ENCODE results near the gene OBI1.

DNA sequence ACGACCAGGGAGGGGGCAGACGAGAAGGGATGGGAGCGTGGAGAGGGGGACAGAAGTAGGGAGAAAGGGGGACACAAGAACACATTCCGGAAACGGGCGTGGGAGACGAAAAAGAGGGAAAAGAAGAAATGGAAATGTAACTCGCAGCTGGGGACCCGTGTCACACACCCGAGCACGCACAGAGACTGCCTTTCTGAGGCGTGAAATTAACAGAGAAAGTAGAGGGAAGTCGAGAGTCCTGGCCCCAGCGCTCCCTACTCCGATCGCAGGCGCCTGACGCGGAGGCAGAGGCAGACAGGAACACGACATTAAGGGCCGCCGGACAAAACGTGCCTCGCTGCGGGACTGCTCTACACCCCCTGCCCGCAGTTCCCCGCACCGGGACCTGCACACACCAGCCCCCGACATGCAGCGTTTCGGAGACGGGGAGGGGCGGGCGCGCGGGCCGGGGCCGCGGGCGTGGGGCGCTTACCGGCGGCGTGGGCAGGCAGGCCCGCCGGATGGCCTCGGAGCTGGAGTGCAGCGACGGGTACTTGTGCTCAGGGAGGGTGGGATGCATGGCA, 539 bp downstream of the POU4F1 start:
- RRBS = 3% methylated on average over 16 of the region's 49 CpGs

GRCh38 chr13:78658970-78659728, at the start of gene OBI1:
TSS of gene OBI1 (minus strand) at chr13:78659155.
- RRBS = no CpG with 5 or more reads among the region's 45 CpGs

DNA sequence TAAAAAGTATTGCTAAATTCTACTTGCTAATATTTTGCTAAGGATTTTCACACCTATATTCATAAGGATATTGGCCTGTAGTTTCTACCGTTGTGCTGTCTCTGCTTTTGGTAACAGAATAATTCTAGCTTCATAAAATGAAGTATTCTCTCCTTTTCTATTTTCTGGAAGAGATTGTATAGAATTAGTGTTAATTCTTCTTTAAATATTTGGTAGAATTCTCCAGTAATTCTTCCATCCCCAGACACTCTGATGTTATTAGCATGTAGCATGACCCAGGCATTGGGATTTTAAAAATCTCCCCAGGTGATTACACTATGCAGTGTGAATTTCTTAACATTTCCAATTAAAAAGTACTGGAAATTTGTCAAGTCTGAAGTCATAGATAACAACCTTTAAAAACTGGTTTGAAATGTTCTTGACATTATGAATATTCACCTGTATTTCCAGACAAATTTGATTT, 97.2 kb downstream of the RBM26 start:
- RRBS = no CpG with 5 or more reads among the region's 1 CpG

DNA sequence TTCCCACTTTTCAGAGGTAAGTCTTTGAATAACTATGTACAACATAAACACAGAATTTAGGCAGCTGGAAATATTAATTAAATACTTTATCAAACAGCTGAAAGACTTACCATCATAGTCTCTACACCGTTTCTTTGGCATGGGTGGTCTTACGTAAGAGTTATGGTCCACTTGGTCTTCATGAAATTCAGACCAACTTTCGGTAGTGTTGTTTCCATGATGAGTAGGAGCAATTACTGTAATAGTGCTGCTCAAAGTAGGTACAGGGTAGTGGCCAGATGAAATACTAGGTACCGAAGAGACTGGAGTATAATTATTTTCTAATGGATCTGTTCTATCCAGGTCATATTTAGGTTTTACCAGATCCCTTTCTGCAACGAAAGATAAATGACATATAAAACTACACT, 37.4 kb downstream of the RBM26 start:
- RRBS = no CpG with 5 or more reads among the region's 5 CpGs

- RRBS = no CpG with 5 or more reads among the region's 2 CpGs
Measured at GRCh38 chr13:79378668-79378948, 27.4 kb downstream of the RBM26 start.

DNA sequence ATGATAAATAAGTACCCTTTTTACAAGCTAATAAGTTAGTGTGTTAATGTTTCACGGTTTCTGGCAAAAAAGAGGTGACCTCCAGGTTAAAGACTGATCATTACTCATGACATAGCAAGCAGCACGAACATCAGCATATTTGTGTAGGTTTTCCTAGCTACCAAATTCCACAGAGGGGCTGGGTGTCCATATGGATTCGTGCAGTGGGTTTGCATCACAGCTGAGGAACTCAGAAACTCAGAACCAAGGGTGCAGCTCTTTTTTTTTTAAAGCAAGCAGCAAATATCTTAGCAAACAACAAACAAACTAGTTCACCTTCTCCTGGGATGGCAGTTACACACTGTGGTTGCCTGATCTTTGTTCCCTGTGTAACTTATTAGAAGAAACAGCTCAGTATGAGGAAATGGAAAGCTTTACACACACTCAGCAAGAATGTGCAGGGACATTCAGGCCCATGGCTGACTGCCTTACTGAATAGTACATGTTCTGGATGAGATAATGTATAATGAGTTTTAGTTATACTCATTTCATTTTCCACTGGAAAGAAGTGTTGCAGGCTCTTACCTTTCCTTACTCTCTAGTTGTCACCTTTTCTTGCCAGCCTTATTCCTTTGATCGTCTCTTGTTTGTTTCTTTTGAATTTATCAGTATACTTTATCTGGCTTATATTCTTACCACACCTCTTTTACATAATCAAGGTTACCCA, 4.2 kb downstream of the NDFIP2 start:
- RRBS = no CpG with 5 or more reads among the region's 4 CpGs

GRCh38 chr13:79988989-79989590, 351.8 kb downstream of the SPRY2 start:
- RRBS = no CpG with 5 or more reads among the region's 4 CpGs

DNA sequence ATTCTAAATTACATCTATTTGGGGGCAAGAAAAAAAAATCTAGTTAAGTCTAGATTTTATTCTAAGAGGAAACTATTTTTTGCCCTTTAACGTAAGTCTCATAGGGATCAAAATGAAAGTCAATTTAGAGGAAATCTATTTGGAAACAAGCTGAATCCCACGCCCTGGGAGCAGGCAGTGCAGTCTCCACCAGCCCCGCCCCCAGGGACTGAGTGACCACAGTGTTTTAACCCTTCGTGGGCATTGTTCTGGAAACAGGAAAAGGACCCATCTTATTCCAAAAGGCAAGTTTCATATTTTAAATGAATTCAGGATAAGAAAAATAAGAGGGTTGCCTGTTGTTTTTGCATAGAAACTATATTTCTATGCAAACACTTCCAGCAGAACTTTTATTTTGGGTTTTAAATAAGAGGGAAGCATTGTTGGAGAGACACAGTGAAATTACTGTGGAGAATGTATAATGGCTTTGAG, 209.7 kb downstream of the SPRY2 start:
- RRBS = no CpG with 5 or more reads among the region's 4 CpGs

DNA sequence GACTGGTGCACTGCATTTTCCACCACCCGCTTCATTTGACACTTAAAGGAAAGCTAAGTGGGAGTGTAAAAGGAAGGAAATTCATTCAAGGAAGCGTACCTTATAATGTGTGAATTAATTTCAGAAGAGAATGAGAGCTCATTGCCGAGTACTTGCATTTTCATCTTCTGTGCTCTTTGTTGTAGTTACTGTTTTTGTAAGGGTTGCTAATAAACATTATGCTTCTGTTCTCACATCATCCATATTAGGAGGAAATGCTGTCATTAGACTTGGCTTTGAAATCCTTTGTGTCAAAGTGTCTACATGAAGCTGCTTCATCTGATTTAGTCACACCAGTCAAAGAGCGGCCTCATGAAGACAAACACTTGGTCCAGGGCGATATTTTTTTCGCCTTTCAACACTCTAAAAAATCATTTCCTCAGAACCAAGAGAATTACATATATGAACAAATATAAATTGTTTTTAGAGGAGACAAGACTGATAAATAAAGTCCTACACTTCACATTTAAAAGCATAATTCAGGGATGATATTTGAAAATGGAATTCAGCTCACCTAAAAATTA, 105.0 kb downstream of the SPRY2 start:
- RRBS = no CpG with 5 or more reads among the region's 6 CpGs

DNA sequence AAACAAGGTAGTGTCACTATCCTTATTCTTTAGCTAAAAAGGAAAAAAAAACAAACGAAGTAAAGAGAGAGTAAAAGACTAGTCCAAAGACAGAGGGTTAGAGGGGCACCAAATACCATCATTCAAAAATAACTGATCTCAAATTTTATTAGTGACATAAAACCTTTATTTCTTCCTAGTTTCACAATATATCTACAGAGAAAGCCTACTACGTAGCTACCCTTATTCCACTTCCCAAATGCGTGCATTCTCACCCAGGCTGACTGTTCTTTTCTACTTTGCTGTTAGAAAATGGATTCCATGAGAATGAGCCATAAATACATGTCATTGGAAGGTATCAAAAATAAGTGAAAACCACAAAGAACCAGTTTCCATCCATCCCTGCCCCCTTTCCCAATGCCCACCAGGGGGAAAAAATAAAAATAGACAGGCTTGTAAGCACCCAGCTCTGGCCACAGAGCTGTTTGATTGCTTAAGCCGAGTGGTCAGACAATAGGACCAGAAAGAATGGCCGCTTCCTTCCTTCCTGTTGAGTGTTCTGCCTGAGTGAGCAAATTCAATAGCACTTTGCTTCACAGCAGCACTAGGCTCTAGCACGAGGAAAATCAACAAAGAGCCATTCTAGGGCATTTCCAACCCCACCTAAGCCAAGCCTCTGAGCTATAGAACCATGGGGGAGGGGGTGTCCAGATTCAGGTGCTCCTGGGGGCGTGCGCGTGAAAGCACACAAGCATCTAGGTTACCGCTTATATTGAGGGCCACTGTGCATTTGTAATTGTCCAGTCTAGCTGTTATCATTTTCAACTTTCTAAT, 64.6 kb downstream of the SPRY2 start:
- RRBS = no CpG with 5 or more reads among the region's 10 CpGs

DNA sequence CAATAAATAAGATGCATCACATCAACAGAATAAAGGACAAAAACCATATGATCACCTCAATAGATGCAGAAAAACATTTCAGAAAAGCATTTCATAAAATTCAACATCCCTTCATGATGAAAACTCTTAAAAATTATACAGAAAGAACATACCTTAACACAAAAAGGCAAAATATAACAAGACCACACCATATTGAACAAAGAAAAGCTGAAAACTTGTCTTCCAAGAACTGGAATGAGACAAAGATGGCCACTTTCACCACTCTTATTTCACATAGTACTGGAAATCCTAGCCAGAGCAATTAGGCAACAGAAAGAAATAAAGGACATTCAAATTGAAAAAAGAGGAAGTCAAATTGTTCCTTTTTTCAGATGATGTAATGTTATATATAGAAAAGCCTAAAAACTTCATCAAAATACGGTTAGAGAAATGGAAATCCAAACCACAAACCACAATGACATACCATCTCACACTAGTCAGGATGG, 113.1 kb upstream of the SPRY2 start:
- RRBS = no CpG with 5 or more reads among the region's 1 CpG

- RRBS = no CpG with 5 or more reads among the region's 4 CpGs
Measured at GRCh38 chr13:80969362-80969753, 628.4 kb upstream of the SPRY2 start.

DNA sequence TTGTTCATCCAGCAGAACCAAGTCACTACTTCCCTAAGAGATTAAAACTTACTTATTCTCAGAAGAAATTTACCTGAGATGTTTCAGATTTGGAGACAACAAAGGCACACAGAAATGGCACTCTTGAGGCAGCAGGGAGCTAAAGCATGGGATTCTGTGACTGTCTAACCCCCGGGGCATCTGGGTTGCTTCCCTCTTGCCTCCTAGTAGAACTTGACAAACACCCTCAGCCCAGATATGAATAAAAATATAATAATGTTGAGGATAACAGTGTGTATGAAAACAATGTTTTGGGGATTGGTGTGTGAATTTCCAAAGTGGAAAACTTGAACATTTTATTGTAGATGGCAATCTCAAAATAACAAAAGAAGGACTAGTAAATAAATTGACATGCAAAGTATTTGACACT, 1393.6 kb upstream of the SPRY2 start:
- RRBS = no CpG with 5 or more reads among the region's 1 CpG

- RRBS = no CpG with 5 or more reads among the region's 3 CpGs
Measured at GRCh38 chr13:82417697-82418029, 1464.6 kb downstream of the SLITRK1 start.

DNA sequence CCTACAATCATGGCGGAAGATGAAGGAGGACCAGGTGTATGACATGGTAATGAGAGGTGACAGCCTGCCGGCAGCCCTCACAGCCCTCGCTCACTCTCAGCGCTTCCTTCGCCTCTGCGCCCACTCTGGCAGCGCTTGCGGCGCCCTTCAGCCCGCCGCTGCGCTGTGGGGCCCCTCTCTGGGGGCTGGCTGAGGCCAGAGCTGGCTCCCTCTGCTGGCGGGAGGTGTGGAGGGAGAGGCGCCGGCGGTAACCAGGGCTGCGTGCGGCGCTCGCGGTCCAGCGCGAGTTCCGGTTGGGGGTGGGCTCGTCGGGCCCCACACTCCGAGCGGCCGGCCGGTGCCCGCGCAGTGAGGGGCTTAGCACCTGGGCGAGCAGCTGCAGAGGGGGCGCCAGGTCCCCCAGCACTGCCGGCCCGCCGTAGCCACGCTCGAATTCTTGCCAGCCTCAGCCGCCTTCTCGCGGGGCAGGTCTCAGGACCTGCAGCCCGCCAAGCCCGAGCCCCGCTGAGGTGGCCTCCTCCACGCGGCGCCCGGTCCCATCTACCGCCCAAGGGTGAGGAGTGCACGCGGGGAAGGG, 879.1 kb upstream of the SLITRK5 start:
- RRBS = no CpG with 5 or more reads among the region's 52 CpGs

DNA sequence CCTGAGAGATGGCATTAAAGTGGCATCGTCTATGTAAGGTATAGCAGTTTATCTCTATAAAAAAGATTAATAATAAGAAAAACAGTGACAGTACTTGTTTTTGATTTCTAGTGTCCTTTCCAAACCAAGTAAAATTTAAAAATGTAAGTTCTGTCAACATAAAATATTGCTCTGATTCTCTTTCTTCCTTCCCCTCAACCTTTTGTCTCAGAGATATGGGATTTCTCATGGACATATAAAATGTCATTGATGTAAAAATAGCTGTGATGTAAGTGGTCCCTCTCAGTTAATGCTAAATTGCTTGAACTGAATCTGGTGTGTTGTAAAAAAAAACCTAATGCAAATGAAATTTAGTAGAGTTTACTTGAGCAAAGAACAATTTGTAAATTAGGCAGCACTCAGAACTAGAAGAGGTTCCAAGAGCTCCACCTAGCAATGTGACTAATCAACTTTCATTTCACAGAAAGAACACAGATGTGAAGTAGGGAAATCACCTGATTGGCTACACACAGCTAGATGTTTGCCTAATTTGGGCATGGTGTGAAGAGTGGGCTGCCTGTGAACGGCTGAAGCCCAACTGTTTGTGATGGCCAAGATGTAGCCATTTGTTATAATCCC, 724.6 kb upstream of the SLITRK5 start:
- RRBS = no CpG with 5 or more reads among the region's 2 CpGs

DNA sequence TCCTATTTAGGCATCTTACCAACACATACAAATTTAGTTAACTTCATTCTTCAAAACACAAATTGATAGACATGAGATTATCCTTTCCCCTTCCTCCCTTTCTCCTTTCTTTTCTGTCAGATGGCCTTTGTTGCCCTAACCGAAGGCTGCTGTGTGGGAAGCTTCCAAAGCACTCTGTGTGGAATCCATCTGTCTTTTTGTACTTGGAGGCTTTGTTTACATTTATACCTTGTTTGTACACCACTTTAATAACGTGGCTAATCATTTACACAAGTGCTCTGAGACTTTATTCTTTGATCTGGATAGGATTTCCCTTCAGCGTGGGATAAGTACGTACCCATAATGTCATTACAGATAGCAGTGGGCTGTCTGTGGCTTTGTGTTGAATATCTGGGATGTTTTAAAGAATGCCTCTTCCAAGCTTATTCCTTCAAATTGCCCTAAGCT, 684.8 kb upstream of the SLITRK5 start:
- RRBS = no CpG with 5 or more reads among the region's 4 CpGs

DNA sequence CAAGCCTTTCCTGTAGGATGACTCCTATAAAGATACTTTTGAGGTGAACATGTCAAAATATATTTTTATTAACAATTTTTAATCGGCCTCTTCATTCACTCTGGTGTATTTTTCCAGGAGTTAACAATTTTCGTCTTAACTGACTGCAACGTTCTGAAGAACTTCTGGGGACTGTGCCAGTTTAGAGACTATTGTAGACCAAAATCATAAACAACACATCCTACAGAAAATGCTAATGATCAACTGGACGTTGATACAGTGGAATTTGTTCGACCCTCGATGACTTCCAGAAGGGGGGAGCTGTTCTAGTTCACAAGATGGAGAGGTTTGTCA, 264.0 kb upstream of the GPC5 start:
- RRBS = no CpG with 5 or more reads among the region's 6 CpGs

DNA sequence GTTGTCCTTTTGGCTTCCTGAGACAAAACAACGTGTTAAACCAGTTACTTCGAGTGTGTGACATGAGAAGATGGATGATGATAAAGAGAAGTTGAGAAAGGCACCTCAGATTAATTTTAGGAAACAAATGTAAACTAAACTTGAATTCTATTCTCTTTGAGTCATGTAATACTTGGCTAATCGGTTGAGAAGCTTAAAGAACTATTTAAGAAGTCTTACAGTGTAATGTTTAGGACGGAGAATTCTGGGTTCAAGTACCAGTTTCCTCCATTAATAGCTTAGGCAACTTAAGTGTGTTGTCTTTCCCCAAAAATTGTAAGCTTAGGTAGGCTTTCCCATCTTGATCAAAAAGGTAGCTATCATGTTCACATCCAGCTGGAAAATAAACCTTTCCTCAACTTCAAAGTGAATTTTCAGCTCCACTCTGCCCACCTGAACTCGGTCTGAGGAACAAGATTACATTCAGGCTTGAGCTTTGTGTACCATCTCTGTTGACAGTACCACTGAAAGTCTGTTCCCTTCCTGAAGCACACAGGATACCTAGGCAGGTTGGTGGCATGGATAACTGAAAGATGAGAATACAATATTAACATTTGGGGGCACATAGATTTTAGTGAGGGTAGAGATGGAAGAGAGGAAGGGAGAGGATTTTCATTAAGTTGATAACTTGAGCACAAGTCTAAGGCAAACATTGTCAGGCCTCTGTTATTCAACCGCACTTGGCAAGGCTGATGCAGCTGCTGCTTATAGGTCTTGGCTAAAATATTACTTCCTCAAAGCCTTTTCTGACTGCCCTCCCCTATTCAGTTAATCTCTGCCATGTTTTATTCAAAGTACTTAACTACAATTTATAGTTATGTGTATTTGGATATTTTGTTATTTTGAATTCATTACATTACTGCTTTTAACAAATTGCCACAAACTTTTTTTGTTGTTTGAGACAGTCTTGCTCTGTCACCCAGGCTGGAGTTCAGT, 40.2 kb upstream of the GPC5 start:
- RRBS = no CpG with 5 or more reads among the region's 6 CpGs